ENCODE measurements around a stretch of chr5.

- RRBS: no CpG with 5 or more reads among the region's 6 CpGs
Measured at GRCh38 chr5:174504446-174504899, 219.9 kb upstream of the MSX2 start.

- RRBS: 3% methylated on average over 4 of the region's 13 CpGs
Measured at GRCh38 chr5:174532466-174533057, 191.8 kb upstream of the MSX2 start.

- RRBS: no CpG with 5 or more reads among the region's 5 CpGs
Measured at GRCh38 chr5:174843730-174844006, 119.3 kb downstream of the MSX2 start.

DNA sequence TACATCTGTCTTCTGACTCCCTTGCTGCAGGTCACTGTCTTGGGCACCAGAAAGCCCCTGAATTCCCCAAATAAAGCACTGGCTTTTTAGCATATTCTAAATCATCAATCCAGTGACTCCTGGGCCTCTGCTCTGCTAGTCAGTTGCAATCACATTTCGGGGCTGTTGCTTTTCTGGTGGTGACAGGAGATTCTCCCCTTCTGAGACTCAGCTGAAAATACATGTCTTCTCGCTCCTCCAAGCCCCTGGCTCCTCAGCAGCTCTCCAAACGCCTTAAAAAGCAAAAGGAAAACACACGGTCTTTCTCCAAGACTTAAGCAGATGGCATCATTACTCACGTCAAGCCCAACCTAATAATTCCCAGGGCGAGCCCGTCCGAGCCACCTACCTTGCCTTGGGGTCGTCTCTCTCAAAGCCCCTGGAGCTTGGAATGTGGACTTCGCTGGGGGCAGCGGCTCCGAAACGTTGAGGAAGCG is 633 bp downstream of the DRD1 start:
- RRBS: no CpG with 5 or more reads among the region's 14 CpGs

DNA sequence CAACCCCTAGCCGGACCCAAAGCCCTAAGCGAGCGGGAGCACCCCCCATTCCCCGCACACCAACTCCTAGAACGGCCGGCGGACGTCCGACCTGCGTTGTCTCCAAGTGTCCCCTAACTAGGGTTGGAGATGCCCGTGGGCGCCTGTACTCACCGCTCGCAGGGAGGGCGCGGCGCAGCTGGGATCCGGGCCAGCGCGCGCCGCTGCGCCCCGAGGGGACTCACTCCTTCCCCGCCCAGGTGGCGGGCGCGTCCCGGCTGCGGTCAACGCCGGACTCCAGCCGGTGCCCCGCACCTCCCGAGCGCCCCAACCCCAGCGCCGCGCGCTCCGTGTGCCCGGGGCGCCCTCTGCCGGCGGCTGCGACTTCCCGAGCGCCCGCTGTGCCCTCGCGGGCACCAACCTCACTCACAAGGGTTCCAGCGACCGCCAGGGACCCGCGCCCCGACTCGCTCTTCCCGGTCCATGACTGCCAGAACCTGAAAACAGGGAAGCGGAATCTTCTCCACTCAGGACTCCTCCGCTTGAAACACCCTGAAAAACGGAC is 583 bp upstream of the DRD1 start:
- RRBS: 3% methylated on average over 49 of the region's 61 CpGs

GRCh38 chr5:175467884-175468438 is 10.4 kb upstream of the SFXN1 start:
- RRBS: no CpG with 5 or more reads among the region's 8 CpGs

- RRBS: no CpG with 5 or more reads among the region's 1 CpG
Measured at GRCh38 chr5:175475193-175475643, 3.1 kb upstream of the SFXN1 start.

DNA sequence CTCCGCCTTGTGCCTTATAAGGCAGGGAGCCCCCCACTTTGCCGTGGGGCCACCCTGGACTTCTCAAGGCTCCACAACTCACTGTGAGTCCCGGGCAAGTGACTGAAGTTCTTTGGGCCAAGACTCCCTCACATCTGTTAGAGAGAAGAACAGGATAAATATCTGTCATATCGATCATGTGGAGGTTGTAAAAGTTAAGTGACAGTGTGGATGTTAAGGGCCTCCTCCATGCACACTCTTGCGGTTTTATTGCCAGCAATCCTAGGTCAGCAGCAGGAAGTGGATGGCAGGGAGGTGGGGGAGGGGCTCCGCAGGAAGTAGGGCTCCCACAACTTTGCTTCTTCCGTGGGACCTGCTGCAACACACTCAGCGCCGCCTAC is 38.5 kb downstream of the HRH2 start:
- RRBS: no CpG with 5 or more reads among the region's 9 CpGs

DNA sequence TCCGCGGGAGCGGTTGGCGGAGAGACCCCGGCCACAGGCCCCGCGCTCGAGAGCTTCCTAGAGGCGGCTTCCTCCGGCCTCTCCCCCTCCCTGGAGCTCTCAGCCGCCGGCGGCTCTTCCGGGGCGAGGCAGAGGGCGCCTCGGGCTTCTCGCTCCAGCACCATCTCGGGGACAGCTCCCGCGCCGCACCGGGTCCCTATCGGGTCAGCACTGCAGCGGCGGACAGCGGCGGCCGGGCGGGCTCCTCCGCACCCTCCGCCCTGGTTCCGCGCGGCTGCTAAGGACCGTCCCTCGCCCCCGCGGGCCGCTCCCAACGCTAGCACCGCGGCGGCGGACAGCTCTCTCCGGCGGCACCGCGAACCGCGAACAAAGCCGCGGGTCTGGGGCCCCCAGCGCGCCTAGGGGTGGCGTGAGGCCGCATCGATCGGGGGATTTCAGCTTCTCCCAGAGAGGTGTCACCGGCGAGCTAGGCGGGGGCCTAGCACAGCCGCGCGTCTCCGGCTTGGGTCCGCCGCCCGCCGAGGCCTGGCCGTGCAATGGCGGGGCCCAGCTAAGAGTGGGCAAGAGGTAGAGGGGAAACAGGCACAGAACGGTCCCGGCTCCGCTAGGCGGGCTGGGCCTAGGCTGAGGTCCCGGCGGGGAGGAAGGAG is 74.4 kb upstream of the CPLX2 start:
- RRBS: 10% methylated on average over 44 of the region's 78 CpGs

GRCh38 chr5:176361095-176361415 is 509 bp downstream of the KIAA1191 start:
- RRBS: 2% methylated on average over 2 of the region's 18 CpGs

- RRBS: no CpG with 5 or more reads among the region's 16 CpGs
Measured at GRCh38 chr5:176385009-176386147, 3.0 kb downstream of the NOP16 start.

- RRBS: 0% methylated on average over 2 of the region's 16 CpGs
Measured at GRCh38 chr5:176538018-176538301, 758 bp upstream of the RNF44 start.

DNA sequence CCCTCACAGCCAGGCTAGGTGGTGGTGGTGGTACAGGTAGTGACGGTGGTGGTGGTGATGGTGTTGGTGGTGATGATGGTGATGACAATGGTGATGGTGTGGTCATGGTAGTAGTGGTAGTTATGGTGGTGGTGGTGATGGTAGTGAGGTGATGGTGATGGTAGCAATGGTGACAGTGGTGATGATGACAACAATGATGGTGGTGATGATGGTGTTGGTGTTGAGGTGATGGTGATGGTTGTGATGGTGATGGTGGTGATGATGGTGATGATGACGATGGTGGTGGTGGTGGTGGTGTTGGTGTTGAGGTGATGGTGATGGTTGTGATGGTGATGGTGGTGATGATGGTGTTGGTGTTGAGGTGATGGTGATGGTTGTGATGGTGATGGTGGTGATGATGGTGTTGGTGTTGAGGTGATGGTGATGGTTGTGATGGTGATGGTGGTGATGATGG is 18.4 kb downstream of the GPRIN1 start:
- RRBS: no CpG with 5 or more reads among the region's 2 CpGs

- RRBS: no CpG with 5 or more reads among the region's 14 CpGs
Measured at GRCh38 chr5:176658833-176659666, 11.8 kb downstream of the TSPAN17 start.

DNA sequence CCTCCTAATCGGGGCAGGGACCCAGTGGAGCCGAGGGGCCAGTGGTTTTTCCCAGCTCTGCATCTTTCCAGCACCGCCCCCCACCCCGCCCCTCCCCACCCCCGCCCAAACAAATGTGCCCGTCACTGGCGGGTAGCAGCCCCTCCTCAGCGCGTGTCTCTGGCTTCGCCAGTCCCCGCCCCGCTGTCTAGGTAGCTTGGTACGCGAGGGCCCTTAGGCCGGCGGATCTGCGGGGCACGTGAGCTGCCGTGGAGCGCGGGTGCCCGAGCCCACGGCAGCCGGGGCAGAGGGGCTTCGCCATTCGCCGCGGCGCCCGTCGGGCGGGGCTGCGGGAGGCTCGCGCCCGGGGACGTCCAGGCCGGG is 7.1 kb downstream of the UNC5A start:
- RRBS: 3% methylated on average over 22 of the region's 38 CpGs

- RRBS: 1% methylated on average over 31 of the region's 48 CpGs
Measured at GRCh38 chr5:177005498-177006187, 936 bp downstream of the UIMC1 start.

GRCh38 chr5:177088374-177089108 is 1.8 kb downstream of the FGFR4 start:
- RRBS: no CpG with 5 or more reads among the region's 16 CpGs

DNA sequence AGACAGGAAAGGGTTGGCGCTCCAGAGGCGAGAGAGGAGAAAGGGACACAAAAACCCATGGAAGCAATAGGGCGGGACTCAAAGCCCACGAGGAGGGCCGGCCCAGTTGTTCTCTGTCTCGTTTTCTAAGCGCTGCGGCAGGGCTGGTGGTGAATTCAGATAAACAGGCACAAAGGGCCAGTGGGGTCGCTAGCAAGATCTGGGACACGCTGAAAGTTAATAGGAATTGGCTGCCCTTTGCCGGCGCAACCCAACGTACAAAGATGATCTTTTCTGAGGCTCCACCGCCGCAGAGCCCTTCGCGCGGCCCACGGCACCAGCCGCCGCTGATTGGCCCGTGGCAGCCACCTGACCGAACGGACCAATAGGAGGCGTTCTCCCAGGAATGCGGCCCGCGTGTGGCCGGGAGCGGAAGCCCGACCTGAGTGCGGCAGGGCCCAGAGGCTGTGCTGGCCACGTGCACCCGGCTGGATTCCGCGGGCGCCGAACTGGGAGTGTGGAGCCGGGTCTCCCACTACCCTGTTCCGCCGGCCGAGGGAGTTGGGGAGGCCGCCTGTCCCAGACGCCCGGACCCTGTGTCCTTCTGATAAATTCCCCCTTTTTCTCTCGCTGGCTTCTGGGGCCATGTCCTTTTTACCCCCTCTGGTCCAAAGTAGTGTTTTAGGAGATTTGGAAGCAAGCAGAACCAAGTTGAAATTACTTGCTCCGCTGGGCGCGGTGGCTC is 16.8 kb upstream of the NSD1 start:
- RRBS: 25% methylated on average over 15 of the region's 49 CpGs

DNA sequence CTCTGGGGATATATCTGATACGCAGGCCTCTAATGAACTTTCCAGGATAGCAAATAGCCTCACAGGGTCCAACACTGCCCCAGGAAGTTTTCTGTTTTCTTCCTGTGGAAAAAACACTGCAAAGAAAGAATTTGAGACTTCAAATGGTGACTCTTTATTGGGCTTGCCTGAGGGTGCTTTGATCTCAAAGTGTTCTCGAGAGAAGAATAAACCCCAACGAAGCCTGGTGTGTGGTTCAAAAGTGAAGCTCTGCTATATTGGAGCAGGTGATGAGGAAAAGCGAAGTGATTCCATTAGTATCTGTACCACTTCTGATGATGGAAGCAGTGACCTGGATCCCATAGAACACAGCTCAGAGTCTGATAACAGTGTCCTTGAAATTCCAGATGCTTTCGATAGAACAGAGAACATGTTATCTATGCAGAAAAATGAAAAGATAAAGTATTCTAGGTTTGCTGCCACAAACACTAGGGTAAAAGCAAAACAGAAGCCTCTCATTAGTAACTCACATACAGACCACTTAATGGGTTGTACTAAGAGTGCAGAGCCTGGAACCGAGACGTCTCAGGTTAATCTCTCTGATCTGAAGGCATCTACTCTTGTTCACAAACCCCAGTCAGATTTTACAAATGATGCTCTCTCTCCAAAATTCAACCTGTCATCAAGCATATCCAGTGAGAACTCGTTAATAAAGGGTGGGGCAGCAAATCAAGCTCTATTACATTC is 76.6 kb downstream of the NSD1 start:
- RRBS: no CpG with 5 or more reads among the region's 8 CpGs

GRCh38 chr5:177338978-177339913 is 12.2 kb downstream of the LMAN2 start:
- RRBS: no CpG with 5 or more reads among the region's 17 CpGs

All from GM19240 (cell line).